Endodermal cell (in vitro differentiated cells): ENCODE measurements around a stretch of chr17.

GRCh38 chr17:46107281-46108035 lies 85.8 kb downstream of the KANSL1 start:
- PRO-cap, result no peak

DNA sequence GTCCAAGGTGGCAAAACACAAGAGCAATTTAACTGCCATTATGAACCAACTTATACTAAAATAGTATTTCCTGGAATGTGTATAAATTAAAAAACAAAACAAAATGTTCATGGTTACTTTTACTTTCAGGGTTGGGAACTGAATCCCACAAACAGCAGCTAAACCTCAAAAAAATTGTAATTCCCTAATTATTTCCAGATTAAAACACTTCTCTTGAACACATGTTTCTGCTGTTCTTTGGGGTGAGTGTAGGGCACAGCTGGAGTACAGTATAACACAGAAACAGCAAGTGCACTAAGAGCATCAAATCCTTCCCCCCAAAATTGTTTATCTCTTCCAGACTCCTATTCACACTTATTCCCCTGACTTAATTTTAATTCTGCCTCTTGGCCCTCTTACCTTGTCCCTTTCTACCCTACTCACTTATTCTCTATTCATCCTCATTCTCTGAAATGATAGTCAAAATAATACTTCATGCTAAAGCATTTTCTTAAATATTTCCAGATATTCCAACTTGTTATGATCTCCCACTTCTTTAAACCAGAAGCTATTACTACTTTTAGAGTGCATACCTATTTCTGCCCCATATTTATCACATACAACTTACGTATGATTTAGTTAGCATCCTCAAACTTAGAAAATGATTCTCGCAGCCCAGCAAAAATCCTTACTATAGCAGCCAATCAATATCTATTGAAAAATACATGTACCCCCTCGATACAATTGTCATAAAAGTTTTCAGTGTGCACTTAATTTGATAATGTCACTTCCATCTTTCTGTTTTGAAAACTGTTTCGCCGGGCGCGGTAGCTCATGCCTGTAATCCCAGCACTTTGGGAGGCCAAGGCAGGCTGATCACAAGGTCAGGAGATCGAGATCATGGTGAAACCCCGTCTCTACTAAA lies 56.2 kb downstream of the KANSL1 start:
- PRO-cap, result no peak

GRCh38 chr17:46139229-46139995 lies 53.8 kb downstream of the KANSL1 start:
- PRO-cap, result no peak

DNA sequence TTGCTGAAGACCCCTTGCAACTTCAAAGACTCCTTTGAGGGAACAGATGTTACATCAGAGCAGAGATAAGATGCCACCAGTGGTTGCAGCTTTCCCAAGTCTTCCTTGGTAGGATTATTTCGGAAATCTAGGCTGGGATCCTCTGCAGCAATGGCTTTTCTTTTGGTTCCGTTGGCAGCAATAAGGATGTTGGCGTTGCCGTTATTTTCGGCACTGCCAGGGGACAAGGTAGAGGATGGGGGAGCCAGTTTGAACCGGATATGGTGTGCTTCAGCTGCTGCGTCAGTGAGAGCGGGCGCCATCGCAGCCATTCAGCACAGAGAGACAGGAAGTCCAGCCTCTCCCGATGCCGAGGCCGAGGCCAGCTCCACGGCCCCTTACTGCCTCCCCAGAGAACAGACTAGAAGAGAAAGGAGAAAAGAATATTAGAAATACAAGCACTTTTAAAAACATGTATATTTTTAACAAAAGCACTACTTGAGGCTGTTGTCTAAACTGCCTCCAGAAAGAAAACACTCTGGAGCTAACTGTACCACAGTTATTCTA lies 21.3 kb downstream of the KANSL1 start:
- PRO-cap, result no peak

DNA sequence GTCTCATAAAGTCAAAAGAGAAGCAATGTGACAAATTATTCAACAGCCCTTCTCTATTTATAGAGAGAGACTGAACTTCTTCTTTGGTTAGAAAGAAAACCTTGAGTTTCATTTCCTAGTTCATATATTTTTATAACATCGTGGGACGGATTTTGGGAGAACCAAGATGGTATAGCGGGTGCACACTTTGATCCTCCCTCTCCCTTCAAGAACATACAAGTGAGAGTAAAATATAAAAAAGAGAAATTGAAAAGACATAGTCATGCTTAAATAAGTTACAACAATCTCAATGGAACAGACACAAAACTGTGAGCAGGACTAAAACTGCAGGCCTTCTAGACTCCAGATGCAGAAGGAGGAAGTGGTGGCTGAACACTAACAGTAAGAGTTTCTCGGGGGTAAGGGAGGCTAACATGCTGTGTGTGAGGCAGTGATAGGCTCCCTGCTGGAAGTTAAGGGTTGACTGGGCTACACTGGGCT lies 3.8 kb upstream of the LRRC37A start:
- PRO-cap, result no peak

- PRO-cap, result no peak
Measured at GRCh38 chr17:46756435-46757287, 61.8 kb downstream of the WNT3 start.

GRCh38 chr17:46998685-46998884 lies 19.5 kb upstream of the RPRML start:
- PRO-cap, result no peak

GRCh38 chr17:47001256-47001517 lies 22.1 kb upstream of the RPRML start:
- PRO-cap, result no peak

DNA sequence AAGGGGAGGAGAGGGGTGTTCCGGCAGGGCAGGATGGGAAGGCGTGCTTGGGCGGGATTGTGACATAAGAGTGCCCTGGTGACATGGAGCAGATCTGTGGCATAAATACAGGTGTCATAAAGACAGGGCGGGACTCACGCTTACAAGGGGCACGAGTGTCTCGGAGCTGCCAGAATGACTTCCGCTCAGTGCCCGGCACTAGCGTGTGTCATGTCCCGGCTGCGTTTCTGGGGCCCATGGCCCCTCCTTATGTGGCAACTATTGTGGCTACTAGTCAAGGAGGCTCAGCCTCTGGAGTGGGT lies 37.9 kb upstream of the RPRML start:
- PRO-cap, result no peak

DNA sequence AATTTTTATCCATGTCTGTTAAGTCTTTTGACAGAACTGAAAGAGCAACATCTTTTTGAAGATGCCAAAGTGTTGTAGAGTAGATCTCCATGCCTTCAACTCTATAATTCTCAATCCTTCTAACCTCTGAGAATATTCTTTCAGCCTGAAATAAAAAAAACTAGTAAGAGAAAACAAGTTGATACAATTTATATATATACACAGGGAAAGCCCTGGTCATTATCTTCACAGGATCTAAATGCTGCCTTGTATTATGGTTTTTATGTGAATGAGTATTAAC lies 50.4 kb downstream of the CDC27 start:
- PRO-cap, result no peak

- PRO-cap, result no peak
Measured at GRCh38 chr17:47152444-47153260, 36.4 kb downstream of the CDC27 start.

DNA sequence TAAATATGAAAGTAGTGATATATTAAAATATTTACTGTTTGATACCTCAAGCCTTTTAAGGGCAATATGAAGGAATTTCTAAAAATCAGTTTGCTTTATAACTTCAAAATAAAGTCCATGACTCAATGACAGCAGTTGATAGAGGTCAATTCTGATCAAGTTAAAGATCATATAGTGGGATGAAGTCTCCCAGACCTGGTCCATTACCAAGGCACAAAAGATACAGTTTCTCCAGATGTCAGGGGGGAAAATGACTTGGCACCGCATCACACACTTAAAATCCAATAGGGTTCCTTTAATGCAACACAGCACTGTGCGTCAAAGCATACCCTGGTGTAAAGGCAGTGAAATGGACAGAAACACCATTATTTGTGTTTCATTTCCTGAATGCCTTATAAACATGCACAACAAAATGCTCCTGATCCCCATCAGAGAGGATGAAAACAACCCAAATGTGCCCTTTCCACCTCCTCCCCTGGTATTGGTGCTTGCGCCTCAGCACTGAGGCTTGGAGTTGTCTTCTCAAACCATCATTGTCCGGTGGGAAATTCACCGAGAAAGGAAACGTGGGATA lies 944 bp downstream of the CDC27 start:
- PRO-cap, result no peak

DNA sequence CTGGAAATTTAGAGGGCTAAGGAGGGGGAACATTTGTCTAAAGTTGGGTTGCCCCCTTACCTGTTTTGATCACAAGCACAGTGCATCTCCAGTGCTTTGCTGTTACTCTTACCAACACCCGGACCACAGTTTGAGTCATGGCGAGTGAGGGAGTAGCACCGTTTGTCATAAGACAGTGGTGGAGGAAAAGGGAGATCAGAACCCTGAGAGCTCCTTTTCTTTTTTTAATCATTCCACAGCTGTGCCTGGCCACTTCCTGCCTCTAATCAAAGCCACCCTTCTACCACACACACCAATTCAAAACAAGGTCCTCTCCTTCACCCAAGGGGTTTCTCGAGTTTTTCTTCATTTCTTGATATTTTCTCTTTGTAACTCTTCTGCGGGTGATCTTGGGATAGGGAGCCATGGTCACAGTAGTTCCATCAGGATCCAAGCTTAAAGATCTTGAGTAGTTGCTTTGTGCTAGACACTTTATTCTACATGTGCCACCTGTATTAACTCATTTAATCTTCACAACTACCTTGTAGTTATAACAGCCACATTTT lies 5.1 kb upstream of the MYL4 start:
- PRO-cap, result no peak

GRCh38 chr17:47279931-47280211 lies 26.2 kb downstream of the ITGB3 start:
- PRO-cap, result no peak

DNA sequence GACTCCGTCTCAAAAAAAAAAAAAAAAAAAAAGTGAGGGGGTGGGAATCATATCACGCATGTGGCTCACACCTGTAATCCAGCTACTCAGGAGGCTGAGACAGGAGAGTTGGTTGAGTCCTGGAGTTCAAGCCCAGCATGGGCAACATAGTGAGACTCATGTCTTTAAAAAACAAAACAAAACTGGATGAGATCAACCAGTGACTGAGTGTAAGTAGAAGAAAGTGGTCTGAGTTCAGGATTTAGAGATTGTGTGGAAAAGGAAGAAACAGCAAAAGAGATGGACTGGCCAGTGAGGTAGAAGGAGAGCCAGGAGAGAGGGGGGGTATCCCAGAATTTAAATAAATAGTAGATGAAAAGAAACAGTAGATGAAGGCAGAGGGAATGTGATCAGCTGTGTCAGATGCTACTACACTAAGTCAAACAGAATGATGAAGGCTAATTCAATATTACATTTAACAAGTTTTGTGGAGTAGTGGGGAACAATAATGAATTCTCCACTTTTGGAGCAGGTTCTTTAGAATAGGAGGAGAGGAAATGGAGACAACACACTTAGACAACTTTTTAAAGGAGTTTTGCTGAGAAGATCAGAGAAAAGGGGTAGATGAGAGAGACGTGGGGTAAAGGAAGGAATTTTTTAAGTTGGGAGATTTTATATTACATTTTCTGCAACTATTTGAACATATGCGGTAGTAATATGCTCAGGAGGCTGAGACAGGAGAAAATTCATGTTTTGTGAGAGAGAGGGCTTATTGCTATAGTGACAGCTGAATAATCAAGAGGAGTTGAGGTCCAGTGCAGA lies 41.1 kb upstream of the KPNB1 start:
- PRO-cap, result no peak

DNA sequence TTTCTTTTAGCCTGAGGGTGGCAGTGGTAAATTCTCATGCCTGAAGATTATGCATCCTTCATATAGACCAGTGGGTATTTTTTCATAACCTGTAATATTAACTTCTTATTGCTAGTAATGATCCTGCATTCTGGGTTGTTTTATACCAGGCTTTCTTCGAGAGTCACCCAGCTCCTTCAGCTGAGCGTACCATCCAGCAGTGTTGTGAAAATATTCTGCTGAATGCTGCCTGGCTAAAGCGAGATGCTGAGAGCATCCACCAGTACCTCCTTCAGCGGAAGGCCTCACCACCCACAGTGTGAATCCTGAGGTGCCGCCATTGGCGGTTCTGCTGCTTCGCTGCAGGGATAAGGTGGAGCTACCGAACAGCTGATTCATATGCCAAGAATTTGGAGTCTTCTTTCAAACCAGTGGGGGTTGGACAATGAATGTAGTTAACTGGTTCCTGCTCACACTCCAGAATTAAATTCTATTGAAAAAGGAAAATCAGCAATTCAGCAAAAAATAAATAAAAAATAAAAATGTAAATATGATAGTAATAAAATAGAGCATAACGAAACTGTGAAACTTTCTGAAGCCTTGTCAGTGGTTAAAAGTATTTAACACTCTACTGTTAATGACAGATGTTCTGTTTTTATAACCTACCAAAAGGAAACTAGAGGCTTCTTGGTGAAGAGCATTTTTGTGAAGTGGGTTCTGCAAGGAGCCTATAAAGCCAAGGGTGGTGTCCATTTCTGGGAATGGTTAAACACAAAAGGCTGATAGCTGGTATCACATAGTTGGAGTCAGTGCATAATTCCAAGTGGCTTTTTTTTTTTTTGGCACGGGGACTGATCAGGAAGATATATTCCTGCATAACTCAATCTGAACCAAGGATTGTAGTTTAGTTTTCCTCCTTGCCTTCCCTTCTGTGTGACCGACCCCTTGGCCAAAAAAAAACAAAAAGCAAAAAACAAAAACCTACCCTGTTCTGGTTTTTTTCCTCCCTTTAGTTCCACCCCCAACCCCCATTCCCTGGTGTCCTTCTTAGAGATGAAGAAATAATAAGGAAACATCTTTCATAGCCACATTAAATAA lies 27.8 kb upstream of the KPNB1 start:
- PRO-cap, result no peak

GRCh38 chr17:47659509-47660570 lies 10.1 kb downstream of the KPNB1 start:
- PRO-cap, result no peak

GRCh38 chr17:47707111-47707931 lies 13.4 kb downstream of the TBKBP1 start:
- PRO-cap, result no peak

- PRO-cap, result no peak
Measured at GRCh38 chr17:47883135-47883919, 12.7 kb upstream of the SP2 start.

GRCh38 chr17:47901930-47902490 lies 6.0 kb downstream of the SP2 start:
- PRO-cap, result no peak